Paraaortic lymph node (tissue), 1 donor: ENCODE data around the gene LAPTM5.

DNA sequence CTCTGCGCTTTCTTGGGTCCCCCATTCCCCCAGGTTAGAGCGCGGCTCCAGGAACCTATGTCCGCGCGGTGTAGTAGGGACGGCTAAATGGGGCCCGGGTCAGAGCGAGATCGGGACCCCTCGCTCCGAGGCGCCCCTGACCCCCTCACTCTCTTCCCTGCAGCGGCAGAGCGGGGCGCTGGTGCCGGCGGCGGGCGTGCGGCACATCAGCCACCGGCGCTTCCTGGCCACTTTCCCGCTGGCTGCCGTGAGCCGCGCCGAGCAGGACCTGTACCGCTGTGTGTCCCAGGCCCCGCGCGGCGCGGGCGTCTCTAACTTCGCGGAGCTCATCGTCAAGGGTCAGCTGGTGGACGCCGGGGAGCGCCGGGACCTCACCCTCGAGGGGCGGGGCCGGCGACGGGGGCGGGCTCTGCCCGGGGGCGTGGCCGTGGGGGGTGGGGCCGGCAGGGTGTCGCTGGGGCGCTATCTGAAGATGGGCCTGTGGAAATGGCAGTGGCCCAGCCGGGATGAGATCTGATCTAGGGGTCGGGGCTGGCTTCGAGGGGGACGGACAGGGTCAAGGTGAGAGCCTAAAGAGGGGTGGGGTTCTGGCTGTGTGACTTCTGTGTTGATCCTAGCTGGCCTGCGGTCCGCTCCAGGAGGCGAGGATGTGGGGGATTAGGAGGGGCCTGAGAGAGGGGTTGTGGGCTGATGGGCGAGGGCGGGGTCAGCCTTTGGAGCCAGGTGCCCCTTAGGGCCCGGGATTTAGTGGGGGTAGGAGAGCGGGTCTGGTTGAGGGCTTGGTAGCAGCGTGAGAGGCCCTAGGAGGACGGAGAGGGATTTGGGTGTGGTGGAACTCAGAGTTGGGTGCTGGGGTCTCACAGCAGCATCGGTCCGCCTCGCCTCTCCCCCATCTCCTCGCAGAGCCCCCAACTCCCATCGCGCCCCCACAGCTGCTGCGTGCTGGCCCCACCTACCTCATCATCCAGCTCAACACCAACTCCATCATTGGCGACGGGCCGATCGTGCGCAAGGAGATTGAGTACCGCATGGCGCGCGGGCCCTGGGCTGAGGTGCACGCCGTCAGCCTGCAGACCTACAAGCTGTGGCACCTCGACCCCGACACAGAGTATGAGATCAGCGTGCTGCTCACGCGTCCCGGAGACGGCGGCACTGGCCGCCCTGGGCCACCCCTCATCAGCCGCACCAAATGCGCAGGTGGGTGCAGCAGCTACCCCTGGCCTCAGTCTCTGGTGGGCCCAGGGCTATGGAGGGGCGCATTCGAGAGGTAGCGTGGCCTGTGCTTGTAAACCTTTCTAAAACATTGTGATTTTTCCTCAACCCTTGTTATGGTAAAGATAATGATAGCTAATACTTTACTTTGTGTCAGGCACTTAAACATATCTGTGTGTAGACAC, 23.9 kb downstream of the PTPRU start:
- PRO-cap, result unidirectional peak, minus-strand start at position 285 of the sequence

GRCh38 chr1:29837277-29837724, 601.0 kb downstream of the PTPRU start:
- PRO-cap, result no peak

- PRO-cap, result no peak
Observed at GRCh38 chr1:30197534-30197933, 525.9 kb downstream of the MATN1 start.

GRCh38 chr1:30438276-30438614, 285.1 kb downstream of the MATN1 start:
- PRO-cap, result no peak

DNA sequence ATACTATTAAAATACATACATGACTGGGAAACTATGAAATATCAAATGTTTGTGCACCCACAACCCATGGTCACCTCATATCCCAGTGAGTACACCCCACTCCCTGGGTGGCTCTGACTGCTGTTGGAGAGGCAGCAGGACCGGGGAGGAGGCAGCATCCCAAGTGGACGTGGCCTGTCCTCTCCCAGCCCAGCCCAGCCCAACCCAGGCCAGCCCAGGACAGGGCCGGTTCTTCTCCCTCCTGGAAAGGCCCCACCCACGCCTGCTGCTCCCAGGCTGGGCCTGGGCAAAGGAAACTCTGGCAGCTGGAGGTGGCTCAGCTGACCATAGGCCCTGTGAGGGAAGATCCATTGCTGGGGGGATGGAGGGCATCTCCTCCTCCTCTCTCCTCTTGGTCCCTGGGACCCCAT, 19.1 kb downstream of the MATN1 start:
- PRO-cap, result no peak

DNA sequence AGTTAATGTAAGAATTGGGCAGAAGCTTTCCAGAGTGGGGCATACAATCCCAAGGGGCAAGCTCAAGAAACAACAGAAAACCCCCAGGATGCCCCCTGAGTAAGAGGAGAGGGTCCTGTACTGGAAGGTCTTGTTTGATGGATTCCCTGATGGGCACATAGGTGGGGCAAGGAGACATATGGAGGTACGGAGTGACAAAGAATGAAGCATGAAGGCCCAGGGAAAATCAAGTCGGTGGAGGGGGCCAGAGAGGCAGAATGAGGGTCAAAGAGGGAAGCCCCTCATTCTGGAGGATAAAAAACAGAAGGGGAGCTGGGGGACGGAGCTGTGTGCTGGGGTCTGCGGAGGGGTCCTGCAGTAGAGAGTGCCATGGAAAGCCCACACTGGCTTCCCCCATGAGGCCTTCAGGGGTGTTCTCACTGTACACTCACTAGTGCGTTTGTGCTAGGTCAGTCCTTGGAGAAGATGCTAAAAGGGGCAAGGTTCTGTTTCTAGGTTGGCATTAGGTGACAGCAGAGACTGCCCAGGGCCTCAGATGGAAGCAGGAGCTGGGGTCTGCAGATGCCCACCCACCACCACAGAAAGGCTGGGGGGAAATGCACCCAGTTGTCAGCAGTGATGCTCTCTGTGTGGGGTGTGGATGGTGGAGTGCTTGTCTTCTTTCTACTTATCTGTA, 12.5 kb upstream of the MATN1 start:
- PRO-cap, result no peak

DNA sequence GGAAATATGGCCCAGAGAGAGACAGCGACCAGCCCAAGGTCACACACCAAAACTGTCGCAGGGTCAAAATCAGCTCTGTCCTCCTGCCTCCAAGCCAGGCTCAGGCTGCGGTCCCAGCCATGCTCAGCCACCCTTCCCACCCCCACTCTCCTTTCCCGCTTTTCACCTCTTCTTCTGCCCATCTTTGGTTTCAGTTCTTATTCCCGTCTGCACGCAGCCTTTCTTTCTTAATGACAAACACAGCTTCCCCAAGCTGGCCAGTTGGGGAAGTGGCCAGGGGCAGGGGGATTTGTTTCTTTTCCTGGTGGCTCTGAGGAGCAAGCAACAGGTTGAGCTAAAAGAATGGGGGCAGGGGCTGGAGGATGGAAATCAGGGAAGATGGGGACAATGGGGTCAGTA, 10.2 kb downstream of the LAPTM5 start:
- PRO-cap, result no peak

GRCh38 chr1:30757542-30758126, at the start of gene LAPTM5:
Gene LAPTM5 (minus strand): TSS chr1:30757774.
- PRO-cap, result bidirectional peak, plus-strand start at chr1:30757966, minus-strand start at chr1:30757774

- PRO-cap, result no peak
Observed at GRCh38 chr1:30869425-30869964, 39.1 kb downstream of the SDC3 start.

DNA sequence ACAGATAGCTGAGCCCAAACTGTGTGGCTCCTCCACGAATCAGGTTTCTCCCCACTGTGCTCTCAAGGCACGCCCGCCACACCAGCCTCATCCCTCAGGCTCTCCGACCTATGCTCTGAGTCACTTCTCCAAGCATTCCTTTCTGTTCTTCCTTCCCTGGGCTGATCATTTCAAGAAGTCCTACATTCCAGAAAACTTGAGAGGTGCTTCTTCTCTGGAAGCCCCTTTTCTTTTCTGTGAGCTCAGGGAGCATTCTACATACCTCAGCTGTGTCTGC, 25.4 kb upstream of the SDC3 start:
- PRO-cap, result no peak

DNA sequence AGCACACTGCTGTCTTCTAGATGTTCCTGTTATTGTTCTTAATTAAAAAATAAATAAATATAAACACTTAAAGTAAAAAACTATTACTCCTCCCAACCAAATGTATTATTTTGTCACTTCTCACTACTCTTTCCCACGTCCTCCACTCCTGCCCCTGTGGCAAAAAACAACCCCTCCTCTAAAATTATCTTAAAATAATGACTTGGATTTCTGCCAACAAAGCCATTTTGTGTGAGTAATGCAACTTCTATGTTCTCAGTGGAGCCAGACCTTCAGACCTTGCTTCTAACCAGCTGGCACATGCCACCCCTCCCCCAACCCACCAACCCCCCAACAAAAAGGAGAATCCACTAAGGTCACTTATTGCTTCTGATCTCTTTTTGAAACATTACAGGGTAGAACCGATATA, 58.1 kb upstream of the SDC3 start:
- PRO-cap, result no peak

DNA sequence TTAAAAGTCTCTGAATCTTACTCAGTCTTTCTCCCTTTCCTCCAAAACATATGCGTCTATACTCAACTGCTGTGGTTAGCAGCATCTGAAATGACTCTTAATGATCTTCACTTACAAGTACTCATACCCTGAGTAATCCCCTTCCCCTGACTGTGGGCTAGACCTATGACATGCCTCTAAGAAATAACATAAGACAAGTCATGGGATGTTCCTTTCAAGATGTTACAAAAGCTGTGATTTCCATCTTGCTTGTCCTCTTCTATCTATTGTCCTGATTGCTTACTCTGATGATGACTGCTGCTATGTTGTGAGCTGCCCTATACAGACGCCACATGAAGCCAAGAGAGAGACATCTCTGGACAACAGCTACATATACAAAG, 55.3 kb downstream of the PUM1 start:
- PRO-cap, result no peak

GRCh38 chr1:31064894-31065488, 526 bp downstream of the PUM1 start:
- PRO-cap, result unidirectional peak, plus-strand start at chr1:31065449

DNA sequence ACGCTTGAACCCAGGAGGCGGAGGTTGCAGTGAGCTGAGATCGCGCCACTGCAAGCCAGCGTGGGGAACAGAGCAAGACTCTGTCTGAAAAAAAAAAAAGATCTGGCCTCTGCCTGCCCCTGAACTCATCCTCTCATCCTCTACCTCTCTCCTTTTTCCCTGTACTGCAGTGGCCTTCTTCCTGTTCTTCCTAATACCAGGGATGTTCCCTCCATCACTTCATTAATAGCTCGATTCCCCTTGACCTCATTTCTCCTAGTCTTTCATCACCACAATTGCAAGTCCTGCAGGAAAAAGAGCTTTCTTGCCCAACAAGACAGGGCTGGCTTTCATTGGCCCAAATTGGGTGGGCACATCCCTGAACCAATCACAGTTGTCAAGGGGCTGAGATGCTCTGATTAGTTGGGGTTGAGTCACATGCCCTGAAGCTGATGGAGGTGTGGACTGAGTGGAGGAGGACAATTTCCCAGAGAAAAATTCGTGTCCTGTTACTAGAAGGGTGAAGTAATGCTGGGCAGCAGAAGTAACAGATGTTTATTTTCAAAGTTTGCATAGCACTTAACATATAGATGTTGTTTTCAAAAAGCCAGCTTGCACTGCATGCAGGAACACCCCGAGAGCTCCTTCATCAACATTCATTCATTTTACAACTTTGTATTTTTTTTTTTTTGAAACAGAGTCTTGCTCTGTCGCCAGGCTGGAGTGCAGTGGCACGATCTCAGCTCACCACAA, 86.9 kb upstream of the PUM1 start:
- PRO-cap, result no peak

DNA sequence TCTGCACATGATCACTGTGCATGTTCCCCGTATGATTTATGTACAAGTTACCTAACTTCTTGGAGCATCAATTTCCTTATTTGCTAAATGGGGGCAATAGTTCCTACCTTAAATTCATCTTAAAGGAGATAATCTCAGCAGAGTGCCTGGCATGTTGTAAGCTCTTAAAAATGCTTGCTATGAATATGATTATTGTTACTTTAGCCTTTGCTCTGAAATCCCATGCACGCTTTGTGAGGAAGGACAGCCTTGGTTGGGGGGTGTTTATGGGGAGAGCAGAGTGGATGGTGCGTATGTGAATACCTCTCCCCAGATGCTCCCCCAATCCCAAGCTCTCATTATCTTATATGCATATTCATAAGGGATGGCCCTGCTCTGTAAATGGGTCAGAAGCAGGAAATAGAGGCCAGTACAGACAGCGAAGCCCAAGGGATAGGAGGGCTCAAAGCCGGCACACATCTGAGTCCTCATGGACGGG, 3.6 kb upstream of the SERINC2 start:
- PRO-cap, result no peak

DNA sequence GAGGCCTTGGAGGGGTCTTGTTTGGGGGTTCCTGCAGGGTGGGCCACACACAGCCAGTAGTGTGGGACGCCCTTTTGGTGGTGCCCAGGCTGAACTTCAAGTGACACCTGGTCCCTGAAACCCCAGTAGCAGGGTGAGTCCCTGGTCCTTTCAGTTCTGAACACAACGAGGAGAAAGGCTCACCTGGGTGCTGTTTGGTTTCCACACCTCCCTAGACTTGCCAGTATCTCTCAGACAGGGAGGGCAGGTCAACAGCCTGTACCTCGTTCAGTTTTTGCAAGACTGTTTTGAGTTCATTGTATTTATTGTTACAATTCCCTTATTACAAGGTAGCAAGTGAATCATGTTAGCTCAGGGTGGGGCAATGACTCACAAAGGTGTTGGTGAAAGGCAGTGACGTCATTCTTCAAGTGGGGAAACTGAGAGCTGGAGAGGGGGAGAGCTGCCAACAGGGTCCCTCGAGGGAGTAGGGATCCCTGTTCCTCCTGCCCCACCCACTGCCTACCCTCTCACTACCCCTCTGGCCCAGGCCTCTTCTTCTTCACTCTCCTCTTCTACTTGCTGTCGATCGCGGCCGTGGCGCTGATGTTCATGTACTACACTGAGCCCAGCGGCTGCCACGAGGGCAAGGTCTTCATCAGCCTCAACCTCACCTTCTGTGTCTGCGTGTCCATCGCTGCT, 13.3 kb downstream of the SERINC2 start:
- PRO-cap, result no peak

GRCh38 chr1:31482360-31483176, 69.6 kb downstream of the SERINC2 start:
- PRO-cap, result no peak

GRCh38 chr1:31576701-31577177, 424 bp downstream of the TINAGL1 start:
- PRO-cap, result no peak

DNA sequence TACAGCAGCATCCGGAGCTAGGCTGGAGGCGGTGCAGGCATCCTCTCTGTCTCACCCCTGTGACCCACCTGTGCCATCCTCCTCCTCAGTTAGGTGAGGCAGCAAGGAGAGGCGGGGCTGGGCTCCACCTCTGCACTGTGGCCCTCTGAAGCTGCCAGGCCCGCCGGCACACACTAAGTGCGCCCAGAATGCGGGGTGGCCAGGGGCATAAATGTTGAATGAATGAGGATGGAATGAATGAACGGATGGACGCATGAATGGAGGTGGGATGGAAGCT, 301 bp upstream of the HCRTR1 start:
- PRO-cap, result no peak

- PRO-cap, result no peak
Observed at GRCh38 chr1:31683777-31684363, 19.9 kb downstream of the COL16A1 start.